Cardiac fibroblast (primary cell): ENCODE results near the gene SCLT1.

GRCh38 chr4:128967643-128968243 is 125.6 kb downstream of the SCLT1 start:
- RRBS: no CpG with 5 or more reads among the region's 2 CpGs

- RRBS: no CpG with 5 or more reads among the region's 68 CpGs
Observed at GRCh38 chr4:129093007-129094155, at the start of gene SCLT1. TSS of gene SCLT1 (minus strand) at chr4:129093539.

DNA sequence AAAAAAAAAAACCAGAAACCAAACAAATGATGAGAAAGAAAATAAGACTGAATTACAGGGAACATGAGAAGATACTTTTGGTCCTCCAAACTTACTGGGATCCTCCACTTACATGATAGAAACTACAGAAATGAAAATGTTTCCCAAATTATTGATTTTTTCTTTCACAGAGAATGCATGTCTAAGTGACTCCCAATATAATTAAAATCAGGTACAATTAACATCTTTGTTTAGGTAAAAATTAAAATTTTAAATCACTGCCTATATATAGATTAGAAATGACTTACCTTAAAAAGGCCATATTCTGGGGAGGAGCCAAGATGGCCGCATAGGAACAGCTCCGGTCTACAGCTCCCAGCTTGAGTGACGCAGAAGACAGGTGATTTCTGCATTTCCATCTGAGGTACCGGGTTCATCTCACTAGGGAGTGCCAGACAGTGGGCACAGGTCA is 757.7 kb downstream of the C4orf33 start:
- RRBS: no CpG with 5 or more reads among the region's 4 CpGs

GRCh38 chr4:130043877-130044354 is 948.0 kb downstream of the C4orf33 start:
- RRBS: no CpG with 5 or more reads among the region's 2 CpGs

DNA sequence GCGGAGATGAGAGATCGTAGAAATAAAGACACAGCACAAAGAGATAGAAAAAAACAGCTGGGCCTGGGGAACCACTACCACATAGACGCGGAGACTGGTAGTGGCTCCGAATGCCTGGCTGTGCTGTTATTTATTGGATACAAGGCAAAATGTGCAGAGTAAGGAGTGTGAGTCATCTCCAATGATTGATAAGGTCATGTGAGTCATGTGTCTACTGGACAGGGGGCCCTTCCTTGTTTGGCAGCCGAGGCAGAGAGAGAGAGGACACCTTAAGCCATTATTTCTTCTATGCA is 921.8 kb upstream of the PCDH10 start:
- RRBS: no CpG with 5 or more reads among the region's 6 CpGs

- RRBS: no CpG with 5 or more reads among the region's 5 CpGs
Observed at GRCh38 chr4:133559864-133560193, 410.7 kb downstream of the PCDH10 start.

GRCh38 chr4:134622691-134623350 is 421.2 kb upstream of the PABPC4L start:
- RRBS: no CpG with 5 or more reads among the region's 12 CpGs

DNA sequence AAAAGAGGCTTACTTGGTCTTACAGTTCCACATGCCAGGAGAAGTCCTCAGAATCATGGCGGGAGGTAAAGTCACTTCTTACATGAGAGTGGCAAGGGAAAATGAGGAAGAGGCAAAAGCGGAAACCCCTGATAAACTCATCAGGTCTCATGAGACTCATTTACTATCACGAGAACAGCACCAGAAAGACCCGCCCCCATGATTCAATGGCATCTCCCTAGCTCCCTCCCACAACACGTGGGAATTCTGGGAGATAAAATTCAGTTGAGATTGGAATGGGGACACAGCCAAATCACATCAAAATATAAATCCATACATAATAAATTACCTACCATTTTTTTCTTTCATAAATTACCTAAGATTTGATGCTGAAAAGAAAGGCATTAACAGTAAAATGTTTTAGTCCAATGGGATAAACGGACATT is 611.0 kb downstream of the PCDH18 start:
- RRBS: no CpG with 5 or more reads among the region's 6 CpGs

- RRBS: no CpG with 5 or more reads among the region's 5 CpGs
Observed at GRCh38 chr4:137545438-137545985, 13.2 kb upstream of the PCDH18 start.

DNA sequence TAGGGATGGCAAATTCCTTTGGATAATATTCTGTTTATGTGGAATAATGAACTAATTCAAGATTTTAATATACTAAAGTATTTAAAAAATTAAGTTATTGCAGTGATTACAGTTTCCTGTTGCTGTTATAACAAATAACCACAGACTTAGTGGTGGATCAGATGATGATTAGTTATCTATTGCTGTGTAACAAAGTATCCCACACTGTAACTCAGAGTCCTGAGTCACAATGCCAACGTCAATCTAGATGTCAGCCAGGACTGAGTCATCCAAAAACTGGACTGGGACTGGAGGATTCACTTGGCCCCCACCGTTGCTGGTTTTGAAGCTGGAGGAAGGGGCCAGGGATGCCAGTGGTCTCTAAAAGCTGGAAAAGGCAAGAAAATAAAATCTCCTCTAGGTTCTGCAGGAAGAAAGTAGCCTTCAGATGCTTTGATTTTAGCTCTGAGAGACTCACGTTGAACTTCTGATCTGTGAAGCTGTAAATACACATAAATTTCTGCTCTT is 148.2 kb upstream of the SLC7A11 start:
- RRBS: no CpG with 5 or more reads among the region's 3 CpGs

DNA sequence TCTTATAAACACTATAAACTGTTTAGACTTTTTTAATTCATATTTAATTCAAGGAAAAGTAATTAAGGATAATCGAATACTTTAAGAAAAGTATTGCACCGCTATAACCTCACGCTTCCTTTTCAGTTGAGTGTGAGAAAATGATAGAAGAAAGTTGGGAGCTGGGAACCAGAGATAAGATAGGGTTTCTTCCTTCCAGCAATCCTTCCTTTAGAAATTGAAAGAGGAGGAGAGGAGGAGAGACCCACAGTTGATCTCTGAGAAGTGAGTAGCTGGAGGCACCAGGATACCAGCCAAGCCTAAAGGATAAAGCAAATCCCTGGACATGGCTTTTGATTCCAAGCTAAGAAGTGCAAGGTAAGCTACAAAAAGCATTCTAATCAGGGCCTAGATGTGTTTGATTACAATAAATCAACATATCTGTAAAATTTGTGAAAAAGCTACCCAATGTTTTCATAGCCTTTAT is 242.2 kb upstream of the NOCT start:
- RRBS: no CpG with 5 or more reads among the region's 3 CpGs

GRCh38 chr4:139175928-139176280 is 1.1 kb downstream of the ELF2 start:
- RRBS: 1% methylated on average over 2 of the region's 21 CpGs

- RRBS: no CpG with 5 or more reads among the region's 16 CpGs
Observed at GRCh38 chr4:139278344-139278758, 1.7 kb downstream of the MGARP start.

- RRBS: no CpG with 5 or more reads among the region's 1 CpG
Observed at GRCh38 chr4:139409473-139410159, 44.3 kb upstream of the RAB33B start.

DNA sequence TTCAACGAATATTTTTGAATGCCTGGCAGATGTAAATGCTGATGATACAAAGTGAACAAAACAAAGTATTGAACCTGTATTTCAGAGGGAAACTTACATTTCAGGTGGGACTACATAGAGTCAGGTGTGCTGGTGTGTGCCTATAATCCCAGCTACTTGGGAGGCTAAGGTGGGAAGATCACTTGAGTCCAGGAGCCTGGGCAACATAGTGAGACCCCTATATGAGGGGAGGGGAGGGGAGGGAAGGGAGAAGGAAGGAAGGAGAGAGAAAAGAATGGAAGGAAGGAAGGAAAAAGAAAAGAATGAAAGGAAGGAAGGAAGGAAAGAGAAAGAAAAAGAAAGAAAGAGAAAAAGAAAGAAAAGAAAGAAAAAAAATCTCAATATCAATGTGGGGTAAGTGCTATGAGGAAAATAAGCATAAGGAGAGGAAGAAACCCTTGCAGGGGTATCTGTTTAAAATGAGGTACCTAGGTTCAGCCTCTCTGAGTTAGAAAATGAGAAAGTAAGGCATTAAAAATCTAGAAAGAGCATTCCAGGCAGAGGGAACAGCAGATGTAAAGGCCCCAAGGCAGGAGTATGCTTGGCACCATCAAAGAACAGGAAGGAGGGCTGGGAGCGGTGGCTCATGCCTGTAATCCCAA is 43.6 kb upstream of the RAB33B start:
- RRBS: no CpG with 5 or more reads among the region's 2 CpGs

DNA sequence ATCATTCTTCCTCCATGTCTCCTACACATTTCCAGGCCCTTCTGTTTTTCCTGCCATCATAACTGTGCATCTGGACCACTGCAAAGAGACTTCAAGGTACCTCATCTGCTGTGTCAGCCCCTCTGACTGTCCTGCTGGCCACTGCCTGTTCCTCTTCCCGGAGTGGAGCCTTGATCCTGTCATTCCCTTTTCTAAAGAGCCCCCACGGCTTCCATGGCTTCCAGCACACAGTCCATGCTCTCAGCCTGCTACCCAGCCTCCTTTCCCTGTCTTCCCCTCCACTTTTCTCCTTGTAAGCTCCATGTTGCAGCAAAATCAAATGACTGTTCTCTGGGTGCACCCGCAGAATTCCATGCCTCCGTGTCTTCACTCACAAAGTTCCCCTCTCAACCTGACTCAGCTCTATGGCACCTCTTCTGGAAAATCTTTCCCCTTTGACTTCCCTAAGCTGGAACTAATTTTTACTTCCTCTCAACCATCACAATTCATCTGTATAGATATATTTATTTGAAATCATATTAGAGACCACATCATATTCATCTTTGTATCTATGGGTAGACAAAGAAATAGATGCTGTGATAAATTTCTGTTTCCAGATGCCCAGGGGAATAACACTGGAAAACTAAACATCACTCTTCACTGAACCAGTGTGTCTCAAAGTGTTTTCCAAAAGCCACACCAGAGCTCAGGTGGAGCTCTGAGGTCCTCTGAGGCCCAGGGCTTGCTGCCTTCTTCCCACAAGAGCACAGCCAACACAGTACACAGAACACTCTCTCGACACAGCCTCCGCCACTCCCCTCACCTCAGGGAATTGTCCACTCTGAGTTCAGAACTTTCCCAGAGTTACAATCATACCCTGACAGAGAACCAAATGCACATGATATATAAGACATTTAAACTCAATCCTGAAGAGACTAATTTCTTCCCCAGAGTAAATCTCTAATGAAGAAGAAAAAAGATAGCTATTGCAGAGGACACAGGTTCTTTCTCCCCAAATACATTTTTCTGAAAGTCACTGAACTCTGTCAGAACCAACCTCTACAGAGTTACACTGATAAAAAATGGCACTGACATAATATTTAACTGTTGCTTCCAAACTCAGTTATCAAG is 3.3 kb downstream of the SETD7 start:
- RRBS: no CpG with 5 or more reads among the region's 6 CpGs

- RRBS: no CpG with 5 or more reads among the region's 5 CpGs
Observed at GRCh38 chr4:139559049-139559529, 3.1 kb upstream of the SETD7 start.

DNA sequence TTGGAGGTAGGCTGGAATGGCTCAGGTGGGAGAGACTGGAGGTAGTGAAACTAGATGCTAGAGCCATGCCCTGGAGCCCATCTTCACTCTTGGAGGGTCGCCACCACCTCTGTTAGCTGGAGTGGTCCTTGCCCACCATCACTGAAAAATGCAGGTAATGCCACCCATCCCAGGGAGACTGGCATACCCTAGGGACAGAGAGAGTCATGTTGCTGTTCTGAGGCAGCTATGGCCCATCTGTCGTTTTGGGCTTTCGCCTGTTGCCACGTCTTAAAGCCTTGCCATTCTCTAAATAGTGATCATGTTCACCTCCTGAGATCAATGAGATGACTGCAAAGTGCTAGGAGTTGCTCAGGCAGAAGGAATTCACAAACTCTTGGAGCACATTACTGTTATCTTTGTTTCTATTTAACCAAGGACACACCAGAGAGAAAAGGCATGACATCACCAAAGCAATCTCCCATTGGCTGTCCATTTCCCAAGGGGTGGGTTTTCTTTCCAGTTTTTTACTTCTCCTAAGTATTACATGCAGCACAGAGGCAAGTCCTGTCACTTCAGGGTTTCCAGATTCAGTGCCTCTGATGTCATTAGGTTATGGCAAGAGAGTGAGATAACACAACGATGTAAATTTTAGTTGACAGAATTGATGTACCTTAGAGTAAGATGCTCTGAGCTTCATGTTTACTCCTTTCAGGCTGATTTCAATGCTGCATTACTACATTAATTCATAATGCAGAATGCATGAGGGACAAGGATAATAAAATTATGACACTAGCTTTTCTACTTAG is 37.1 kb upstream of the SETD7 start:
- RRBS: no CpG with 5 or more reads among the region's 5 CpGs

GRCh38 chr4:139746367-139746917 is 80.8 kb downstream of the MGST2 start:
- RRBS: no CpG with 5 or more reads among the region's 9 CpGs